Measurements from ENCODE around the genes ATG10 and RPS23.

DNA sequence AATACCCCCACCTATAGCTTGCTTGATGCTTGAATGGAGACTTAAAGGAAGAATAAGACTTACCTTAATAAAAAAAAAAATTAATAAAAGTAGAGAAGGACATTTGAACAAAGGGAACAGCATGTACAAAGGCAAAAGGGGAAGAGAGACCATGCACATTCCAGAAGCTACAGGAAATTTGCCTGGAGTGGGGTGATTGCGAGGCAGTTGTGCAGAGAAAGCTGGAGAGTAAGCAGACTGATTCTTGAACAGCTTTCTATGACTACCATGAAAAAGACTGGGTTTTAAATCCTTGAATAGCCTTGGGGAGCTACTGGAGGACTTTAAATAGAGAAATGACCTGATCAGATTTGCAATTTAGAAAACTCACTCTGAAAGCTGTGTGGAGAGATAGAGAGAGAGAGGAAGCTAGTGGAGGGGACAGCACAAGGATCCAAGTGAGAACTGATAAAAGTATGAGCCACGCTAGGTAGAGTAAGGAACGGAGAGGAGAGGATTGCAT lies 12.5 kb upstream of the SSBP2 start:
- RRBS, result no CpG with 5 or more reads among the region's 3 CpGs

DNA sequence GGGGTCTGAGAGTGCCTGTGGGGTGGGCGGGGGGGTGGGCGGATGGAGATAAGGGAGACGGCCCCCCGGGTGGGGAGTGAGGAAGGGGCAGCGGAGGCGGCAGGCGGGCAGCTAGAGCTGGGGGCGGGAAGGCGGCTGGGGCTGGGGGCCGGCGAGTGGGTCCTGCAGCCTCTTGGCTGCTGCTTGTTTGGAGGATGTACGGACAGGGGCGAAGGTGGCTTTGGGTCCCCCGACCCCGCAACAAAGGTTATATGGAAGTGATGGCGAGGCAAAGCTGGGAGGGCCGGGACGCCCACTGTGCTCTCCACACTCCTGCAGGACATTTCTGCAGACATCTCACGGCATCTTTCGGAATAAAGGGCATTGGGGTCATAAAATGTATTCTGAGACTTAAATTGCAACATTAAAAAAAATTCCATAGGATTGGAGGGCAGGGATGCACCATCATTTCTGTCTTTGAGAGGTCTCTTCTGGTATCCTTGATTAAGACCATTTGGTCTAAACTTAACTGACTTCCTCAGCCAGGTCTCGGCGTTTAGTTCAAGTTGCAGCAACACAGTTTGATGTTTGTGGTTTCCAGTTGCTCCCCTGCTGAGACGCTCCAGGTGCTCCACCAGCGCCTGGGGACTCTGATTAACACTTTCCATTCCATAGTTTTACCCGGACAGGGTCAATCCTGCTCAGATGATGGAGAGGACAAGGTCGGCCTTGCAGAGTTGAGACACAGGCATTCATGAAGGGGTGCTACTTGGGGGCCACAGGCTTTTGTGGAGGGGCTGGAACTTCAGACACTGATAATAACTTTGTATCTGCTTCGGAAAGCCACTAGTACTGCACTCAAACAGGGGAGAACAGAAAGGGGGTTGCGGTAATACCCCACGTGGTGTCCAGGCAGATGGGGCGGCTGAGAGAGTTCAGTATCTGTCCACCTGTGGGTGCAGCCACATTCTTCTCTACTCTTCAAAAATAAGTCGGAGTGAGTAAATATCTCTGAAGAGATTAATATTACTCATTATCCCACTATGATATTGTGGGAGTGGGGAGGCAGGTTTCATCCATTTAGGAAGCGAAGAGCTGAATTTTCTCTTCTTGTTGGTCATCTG lies 101.7 kb upstream of the SSBP2 start:
- RRBS, result 2% methylated on average over 9 of the region's 32 CpGs

DNA sequence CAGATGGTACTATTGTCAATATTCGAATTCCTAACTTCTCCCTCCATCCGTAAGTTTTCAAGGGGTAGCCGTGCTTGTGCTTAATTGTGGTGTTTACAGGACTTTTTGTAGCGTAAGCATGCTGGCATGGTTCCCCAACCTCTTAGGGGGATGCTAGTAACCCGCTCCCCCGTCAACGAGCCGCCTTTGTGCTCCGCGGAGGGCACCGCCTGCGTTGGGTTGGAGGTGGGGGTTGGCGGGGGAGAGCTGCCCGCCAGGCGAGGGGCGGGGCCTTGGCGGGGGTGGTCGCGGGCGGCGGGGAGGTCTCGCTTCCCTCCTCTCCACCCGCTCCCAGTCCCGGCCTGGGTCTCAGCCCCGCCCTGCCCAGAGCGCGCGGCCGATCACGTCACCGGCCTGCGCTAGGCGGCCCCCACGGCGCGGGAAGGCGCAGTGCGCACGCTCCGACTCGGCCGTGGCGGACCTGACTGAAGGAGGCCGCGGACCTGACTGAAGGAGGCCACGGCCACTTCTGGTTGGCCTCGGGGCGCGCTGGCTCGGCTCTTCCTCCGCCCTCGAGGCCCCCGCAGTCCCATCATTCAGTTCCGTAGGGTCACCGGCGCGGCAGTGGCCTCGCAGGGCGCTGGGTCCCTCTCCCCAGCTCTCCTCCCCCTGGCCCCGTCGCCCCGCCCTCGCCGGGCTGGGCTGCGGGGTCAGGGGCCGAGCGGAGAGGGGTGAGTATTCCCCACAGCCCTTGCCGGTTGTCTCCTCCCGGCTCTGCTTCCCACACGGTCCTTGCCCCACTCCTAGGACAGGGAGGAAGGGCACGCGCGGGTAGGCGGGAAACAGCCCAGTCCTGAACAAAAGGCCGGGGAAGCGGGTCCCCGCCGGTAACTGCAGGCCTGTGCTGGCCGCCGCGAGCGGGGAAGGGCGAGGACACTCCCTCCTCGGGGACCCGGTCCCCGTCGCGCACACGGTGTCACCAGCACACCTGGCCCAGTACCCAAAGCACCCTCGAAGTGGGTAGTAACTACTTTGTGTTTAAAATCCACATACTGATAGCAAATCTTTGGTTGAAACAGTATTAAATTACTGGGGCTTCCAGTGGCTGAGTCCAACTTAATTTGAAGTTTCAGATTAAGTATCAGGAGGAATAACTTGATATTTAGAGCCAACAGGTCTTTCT lies at the start of gene ATG10:
Gene ATG10, plus strand, starts transcription at position 427 of the 1,162 bp plus-strand sequence.
- RRBS, result 2% methylated on average over 34 of the region's 90 CpGs

DNA sequence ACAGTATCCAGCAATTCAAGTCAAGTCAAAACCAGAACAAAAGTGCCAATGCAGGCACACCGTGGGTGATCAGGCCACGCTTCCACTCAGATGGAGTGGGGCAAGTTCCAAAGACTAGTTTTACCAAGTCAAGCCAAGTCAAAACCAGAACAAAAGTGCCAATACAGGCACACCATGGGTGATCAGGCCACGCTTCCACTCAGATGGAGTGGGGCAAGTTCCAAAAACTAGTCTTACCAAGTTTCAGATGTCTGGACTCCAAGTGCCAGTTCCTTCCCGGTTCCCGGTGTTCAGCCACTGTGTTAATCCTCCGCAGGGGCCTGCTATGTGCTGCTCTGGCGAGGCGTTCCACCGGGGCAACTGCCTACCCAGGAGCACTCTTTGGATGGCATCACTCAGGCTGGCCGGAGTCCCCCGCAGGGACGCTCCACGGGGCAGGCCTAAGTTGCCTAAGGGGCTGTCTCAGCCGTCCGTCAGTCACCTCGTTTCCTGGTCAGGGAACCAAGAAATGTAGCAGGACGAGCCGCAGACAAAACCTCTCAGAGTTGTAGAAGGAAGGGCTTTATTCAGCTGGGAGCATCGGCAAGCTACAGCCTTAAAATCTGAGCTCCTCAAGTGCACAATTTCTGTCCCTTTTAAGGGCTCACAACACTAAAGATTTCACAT lies 5.2 kb downstream of the RPS23 start:
- RRBS, result no CpG with 5 or more reads among the region's 19 CpGs

DNA sequence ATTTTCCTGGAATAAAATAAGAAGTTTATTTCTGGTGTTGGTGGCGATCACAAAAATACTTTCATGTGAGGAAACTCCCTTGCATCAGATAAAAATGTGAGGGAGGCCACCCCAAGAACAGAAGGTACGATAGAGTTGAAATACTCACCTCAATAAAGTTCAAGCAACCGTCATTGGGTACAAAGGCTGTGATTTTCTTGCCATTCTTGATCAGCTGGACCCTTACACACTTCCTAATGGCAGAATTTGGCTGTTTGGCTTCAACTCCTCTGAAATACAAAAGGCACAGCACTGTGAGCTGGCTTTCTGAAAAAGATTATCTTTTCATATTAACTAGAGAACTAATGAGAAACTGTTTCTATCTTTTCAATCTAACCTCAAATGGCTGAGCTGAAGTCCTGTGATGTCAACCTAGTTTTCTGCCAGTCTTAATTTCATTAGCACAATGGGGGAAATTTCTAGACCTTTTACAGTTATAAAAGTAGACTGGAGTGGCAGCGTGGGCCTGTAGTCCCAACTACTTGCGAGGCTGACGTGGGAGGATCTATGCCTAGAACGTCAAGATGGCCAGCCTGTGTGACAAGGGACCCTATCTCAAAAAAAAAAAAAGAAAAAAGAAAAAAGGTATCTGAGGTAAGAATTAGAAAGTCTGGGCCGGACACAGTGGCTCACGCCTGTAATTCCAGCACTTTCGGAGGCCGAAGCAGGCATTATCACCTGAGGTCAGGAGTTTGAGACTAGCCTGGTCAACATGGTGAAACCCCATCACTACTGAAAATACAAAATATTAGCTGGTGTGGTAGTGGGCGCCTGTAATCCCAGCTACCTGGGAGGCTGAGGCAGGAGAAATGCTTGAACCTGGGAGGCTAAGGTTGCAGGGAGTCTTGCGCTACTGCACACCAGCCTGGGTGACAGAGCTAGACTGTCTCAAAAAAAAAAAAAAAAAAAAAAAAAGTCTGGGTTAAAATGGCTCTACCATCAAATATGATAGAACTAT lies 1.6 kb downstream of the RPS23 start:
- RRBS, result no CpG with 5 or more reads among the region's 13 CpGs

DNA sequence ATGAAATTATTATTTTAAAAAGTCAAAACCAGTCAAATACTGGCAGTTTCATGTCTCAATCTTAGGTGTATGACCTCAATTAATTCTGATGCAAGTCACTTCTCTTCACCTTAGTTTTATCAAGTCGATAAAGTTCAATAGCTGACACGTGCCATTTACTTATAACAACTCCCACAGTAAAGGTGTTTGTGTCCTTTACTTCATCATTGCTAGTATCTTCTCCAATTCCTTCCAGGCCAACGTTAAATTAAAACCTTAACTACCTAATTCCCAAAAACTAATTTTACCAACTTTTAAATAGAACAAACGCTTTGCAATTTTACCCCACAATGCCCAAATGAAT lies 936 bp downstream of the RPS23 start:
- RRBS, result no CpG with 5 or more reads among the region's 4 CpGs

DNA sequence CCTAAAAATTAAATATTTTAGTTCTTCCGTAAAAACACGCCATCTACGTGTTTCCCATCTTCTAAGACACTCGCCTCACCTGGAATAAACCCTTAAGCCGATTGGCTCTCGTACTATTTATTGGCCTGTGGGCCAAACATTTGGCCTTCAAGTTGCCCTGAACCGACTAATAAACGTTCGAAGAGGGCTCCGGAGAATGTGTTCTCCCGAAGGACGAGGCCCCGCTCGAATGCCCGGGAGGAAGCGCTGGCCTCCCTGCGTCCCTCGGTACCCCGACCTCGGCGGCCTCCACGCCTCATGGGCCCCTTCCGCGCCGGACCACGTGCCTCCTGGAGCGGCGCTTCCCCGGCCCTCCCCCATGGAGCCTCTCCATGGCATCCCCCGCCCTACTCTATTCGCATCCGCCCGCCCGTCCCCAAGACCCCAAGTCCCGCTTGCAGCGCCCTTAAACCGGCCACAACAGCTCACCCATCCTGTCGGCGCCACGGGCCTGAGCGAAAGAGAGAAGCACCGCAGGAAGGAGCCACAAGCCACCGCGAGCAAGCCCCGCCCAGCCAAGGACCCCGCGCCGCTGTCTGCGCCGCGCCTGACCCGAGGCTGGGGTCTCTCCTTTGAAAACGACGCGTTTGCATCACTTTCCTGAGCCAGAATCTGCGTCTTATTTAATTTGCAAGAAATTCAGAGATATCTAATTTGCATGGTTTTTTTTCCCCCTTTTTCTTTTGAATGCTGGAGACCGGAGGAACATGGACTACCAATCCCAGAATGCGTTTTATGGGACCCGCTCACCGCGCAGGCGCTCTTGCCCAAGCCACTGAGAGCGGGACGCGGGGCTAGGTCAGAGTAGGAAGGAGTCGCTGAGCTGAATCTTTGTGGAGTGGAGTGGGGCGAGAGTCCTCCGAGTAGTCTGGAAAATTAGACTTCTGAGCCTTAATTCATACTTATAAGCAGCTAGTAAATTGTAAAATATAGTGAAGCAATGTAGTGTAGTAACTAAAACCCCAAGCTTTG lies at the start of gene RPS23:
Gene RPS23, minus strand, starts transcription at position 503 of the 1,011 bp plus-strand sequence.
- RRBS, result 1% methylated on average over 17 of the region's 68 CpGs

DNA sequence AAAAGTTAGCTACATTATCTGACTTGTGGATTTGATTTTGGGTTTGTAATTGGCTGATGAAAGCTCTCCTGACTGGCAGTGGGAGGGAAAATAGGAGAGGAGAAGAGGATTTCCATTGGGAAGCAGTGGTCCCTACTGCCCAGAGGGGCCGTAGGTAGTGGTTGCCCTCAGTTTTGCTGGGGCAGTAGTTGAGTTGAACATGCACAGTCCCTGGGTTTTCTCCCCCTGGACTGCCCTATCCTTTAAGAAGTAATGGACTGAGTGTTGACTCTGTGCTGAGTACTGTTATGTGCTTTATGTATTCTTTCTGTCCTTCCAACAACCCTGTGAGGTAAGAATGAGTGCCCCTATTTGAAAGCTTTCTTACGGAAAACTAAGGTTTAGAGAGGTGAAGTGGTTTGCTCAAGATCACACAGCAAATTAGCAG lies 111.2 kb upstream of the RPS23 start:
- RRBS, result no CpG with 5 or more reads among the region's 2 CpGs

DNA sequence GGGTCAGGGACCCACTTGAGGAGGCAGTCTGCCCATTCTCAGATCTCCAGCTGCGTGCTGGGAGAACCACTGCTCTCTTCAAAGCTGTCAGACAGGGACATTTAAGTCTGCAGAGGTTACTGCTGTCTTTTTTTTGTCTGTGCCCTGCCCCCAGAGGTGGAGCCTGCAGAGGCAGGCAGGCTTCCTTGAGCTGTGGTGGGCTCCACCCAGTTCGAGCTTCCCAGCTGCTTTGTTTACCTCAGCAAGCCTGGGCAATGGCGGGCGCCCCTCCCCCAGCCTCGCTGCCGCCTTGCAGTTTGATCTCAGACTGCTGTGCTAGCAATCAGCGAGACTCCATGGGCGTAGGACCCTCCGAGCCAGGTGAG lies 156.5 kb upstream of the RPS23 start:
- RRBS, result no CpG with 5 or more reads among the region's 9 CpGs

- RRBS, result no CpG with 5 or more reads among the region's 8 CpGs
Observed at GRCh38 chr5:83470867-83471251, 685 bp upstream of the VCAN start.

GRCh38 chr5:83493545-83493942 lies 22.0 kb downstream of the VCAN start:
- RRBS, result no CpG with 5 or more reads among the region's 6 CpGs

DNA sequence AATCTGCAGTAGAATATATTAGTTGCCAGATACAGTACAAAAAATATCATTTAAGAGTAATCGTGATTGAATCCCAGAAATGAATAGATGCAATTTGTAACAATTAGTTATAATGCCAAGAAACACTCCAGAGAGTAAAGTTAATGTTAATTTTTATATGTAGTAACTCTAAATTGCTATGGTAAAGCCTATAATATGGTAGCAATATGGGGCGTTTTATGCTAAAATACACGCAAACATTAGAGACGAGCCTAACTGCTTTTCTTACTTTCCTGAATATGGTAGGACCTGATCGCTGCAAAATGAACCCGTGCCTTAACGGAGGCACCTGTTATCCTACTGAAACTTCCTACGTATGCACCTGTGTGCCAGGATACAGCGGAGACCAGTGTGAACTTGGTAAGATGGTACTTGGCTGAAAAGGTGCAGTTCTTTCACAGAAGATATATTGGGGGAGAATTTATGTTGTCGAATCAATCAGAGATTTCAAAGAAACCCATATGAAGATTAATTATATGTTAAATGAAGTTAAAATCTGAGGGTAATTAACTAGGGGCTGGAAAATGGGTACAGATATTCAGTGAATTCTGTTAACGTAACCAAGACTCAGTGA lies 73.8 kb downstream of the VCAN start:
- RRBS, result no CpG with 5 or more reads among the region's 11 CpGs

DNA sequence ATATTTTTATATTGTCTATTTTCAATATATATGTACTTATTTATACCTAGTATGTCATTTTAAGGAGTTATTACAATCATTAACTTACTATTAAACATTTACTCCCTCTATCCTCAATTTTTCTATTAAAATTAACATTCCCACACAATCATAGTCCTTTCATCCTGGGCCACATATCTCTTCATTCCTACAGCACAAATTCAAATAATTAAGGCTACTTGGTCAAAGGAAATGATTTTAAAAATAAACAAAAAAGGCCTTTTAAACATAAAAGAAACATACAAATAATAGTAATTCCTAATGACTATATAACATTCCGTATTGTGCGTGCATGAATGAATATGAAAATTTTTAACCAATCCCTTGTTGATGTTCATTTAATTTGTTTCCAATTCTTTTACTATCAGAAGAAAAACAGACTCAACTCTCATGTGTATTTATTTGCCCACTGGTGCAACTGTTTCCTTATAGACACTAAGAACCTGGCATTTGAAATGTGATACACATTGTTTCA lies 248.6 kb upstream of the HAPLN1 start:
- RRBS, result no CpG with 5 or more reads among the region's 2 CpGs

- RRBS, result no CpG with 5 or more reads among the region's 3 CpGs
Observed at GRCh38 chr5:85648598-85648833, 969.2 kb upstream of the COX7C start.

- RRBS, result no CpG with 5 or more reads among the region's 2 CpGs
Observed at GRCh38 chr5:87020081-87020532, 247.6 kb upstream of the RASA1 start.

DNA sequence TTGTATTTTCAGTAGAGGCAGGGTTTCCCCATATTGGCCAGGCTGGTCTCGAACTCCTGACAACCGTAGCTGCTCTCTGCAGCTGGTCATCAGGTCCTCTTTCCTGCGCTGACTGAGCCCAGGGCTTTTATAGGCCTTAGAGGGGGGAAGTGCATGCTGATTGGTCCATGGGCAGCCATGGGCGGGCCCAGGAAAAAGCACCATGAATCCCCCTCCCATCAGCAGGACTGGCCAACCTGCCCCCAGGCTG lies 16.2 kb upstream of the RASA1 start:
- RRBS, result no CpG with 5 or more reads among the region's 4 CpGs

DNA sequence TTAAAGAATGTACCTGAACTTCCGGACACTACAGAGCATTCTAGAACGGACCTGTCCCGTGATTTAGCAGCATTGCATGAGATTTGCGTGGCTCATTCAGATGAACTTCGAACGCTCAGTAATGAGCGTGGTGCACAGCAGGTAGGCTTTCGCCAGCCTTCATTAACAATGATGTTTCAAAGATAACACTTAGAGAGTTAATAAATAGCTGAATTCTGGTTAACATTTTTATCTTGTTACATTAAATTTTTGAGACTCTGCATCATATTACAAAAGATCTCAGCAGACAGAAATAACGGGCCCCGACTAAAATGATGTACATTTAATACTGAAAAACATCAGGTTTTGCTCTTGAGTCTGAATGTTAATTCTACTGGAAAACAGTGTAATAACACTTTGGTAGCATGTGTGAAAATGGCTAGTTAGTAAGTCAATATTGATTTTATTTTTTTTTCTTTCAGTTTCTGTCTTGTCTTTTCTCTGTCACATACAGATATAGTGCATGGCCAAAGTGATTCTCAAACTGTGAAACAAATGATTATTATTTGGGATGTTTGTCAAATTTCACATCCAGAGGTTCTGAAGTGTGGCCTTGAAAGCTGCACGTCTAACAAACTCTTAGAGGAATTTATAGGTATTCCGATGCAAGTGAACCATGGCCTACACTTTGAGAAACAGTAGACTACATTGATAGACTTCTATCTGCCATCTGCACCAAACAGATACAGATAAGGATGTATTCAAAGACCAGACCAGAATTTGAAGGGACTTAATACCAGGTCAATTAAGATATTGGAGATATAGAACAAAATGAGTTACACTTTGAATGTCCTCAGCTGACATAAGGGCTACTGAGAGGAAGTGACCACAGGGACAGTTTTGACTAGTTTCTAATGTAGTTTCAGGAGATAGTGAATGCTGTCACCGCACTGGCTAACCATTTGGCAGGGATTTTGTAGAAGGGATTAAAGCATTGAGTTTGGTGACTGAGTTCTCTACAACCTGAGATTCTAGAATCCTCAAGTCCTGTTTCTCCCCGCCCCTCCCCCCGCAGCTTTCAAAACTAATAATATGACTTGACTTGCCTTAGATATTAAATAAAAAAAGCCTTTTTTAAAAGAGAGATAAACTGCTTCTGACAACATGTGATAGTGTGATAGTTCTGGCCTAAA lies 23.0 kb downstream of the CCNH start:
- RRBS, result no CpG with 5 or more reads among the region's 15 CpGs

DNA sequence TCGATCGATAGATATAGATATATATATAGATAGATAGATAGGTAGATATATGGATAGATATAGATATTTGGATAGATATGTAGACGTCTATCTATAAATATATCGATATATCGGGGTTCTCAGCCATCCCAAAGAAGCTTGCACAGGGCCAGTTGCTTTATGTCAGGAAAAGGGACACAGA lies 1.0 kb upstream of the TMEM161B start:
- RRBS, result no CpG with 5 or more reads among the region's 5 CpGs

- RRBS, result no CpG with 5 or more reads among the region's 17 CpGs
Observed at GRCh38 chr5:88665694-88666365, 217.2 kb downstream of the MEF2C start.